Measurements from ENCODE around the gene MRM1.

DNA sequence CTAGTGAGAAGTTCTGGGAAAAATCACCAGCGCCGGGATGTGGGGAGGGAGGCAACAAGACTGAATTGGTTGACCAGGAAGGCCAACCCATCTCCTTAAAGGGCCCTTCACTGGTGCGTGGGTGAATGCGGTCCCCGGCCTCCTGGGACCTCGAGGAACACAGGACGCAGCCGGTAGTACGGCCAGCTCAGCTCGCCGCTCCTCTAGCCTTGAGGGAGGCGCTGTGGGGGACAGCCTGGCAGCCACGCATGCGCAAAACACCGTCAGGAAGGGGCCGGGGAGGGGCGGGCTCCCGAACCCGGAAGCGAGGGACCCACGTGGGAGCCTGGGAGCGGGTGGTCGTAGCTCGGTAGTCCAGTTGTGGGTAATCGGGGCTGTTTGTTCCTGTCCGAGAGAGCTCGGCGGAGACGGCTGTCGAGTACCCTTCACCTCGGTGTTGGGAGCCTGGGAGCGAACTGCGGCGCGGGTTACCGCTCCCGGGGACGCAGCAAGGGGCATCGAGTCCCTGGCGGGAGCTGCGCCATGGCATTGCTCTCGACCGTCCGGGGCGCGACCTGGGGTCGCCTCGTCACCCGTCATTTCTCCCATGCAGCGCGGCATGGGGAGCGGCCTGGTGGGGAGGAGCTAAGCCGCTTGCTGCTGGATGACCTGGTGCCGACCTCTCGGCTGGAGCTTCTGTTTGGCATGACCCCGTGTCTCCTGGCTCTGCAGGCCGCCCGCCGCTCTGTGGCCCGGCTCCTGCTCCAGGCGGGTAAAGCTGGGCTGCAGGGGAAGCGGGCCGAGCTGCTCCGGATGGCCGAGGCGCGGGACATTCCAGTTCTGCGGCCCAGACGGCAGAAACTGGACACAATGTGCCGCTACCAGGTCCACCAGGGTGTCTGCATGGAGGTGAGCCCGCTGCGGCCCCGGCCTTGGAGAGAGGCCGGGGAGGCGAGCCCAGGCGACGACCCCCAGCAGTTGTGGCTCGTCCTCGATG, at the start of gene MRM1:
TSS of gene MRM1 (plus strand) at position 295 of the 976 bp plus-strand sequence.
- PRO-cap: bidirectional peak, plus-strand start at position 295 of the sequence, minus-strand start at position 205 of the sequence; bidirectional peak, plus-strand start at position 671 of the sequence, minus-strand start at position 577 of the sequence

DNA sequence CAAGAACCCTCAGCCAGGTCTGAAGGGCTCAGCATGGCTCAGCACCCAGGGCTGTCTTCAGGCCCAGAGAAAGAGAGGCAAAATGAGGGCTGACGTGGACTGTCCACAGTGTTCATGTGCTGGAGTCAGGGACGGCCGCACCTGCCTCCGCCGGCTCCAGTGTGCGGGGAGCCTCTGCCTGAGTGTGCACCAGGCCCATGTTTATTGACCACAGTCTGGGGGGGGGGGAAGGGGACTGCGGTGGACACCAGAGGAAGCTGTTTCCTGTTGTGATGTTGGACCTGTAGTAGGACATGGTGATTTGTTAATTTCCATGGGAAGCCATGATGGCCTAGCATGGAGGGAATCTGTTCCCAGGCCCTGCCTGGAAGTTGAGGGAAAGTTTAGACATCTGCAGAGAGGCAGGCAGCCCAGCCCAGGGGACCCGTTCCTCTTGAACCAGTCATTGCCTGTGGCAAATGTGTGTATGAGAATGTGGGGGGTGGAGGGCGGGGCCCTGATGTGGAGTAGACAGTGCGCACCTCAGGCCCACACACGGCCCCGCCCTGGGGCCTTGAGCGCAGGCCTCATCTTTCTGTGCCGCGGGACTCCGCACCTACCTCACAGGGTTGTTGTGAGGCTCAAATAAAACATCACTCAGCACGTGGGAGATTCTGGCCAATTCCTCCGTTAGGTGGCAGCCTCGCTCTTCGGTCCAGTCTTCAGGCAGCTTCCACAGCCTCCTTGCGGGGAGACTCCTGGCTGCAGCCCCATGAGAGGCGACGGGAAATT, 7.1 kb downstream of the MRM1 start:
- PRO-cap: no peak

DNA sequence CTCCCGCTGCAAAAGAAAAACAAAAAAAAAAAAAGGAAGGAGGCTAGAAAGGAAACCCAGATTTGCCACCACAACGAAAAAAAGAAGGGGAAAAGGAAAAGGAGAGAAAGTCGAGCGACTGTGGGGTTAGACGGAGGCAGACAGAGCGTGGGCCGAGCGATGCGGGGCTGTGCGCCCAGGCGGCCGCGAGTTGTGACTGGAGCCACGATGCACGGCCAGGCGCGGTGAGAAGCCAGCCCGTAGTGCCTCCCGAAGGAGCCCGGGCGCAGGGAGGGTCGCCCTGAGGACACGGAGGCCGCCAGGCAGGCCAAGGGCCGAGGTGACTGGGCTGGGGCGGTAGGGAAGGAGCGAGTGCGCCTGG, 273 bp upstream of the LHX1 start:
- PRO-cap: no peak

- PRO-cap: no peak
Observed at GRCh38 chr17:36950067-36950471, 1.3 kb downstream of the AATF start.

- PRO-cap: no peak
Observed at GRCh38 chr17:37197481-37198279, 178.1 kb upstream of the C17orf78 start.

GRCh38 chr17:37456169-37456608, 33.5 kb upstream of the DUSP14 start:
- PRO-cap: no peak

DNA sequence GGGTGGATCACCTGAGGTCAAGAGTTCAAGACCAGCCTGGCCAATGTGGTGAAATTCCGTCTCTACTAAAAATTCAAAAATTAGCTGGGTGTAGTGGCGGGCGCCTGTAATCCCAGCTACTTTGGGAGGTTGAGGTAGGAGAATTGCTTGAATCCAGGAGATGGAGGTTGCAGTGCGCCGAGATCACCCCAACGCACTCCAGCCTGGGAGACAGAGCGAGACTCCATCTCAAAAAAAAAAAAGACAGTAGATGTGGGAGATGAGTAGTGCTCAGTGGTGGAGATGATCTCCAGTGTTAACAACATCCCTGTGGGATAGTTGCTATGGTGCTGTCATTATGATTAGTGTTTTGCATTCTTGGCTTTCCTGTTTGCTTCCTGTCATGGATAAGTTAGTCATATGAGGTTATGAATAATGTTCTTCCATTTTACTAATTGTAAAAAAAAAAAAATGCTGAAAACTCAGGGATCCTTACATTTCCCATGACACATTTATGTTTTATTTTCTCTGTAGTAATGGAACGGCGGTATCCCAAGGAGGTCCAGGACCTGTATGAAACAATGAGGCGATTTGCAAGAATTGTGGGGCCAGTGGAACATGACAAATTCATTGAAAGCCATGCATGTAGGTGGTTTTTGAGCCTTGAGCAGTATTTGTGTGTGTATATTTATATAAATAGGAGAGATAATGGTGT, 24.6 kb upstream of the DUSP14 start:
- PRO-cap: no peak

DNA sequence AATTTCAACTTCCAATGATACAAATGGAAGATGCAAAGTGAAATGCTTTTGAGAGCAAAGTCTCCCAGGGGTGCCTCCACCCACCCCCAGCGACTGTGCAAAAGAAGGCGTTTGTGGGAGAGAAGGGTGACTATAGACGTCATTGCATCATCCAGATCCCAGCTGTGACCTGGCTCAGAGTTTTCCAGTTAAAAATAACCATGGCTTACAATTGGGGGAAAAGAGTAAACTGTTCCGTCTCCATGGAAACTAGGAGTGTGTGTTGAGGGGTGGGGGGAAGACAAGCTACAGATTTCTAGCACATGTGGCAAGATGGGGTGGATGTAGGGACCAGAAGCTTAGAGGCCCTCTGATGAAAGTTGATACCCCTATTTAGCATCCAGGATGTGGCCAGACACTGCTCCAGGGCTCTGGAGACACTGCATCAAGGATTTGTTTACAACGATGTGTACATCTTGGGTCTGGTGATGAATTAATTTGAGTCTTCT, 6.4 kb upstream of the DUSP14 start:
- PRO-cap: no peak

- PRO-cap: no peak
Observed at GRCh38 chr17:37586381-37586614, 22.9 kb downstream of the SYNRG start.

- PRO-cap: no peak
Observed at GRCh38 chr17:37759040-37759807, 14.4 kb upstream of the HNF1B start.

- PRO-cap: no peak
Observed at GRCh38 chr17:37844494-37845100, 79.6 kb upstream of the TBC1D3K start.

DNA sequence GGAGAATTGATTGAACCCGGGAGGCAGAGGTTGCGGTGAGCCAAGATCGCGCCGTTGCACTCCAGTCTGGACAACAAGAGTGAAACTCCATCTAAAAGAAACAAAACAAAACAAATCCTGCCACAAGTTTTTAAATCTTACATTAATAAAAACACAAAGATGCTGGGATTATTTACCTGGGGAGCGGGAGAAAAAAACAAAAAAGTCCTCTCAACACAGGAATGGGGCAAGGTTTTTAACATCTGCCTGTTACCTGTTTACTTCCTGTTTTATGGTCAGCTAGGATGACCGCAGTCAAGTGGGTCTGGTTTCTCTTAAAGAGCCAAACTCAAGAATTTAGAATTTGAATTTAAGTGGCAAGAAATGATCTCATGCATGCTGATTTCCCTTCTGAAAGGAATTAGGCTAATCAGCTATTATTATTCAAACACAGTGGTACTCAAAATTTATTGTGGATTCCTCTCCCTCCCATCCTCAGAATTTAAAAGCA, 39.7 kb upstream of the TBC1D3K start:
- PRO-cap: no peak

DNA sequence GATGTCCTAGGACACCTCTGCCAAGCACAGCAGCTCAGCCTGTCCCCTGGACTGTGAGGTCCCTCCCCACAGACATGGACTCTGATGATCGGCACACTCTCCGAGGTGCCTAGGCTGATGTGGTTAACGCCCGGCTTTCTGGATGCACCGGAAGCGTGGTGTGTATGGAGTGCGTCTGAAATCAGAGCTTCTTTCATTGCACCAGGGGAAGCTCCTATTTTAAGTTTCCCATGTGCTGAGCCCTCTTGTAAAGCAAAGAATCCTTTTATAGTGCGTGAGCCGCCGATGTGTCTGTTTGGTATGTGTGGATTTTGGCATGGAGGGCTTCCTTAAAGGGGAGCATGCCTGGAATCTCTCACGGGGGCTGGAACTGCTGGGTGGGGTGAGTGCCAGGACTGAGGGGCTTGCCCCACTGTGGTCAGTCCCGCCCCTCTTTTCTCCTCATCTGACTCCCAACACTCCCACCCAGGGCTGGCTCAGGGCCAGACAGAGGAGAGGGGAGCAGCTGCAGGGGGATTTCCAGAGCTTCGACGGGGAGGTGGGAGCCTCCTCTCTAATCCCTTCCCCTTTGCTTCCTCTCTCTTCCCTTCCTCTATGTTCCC, 6.9 kb upstream of the ARHGAP23 start:
- PRO-cap: no peak

DNA sequence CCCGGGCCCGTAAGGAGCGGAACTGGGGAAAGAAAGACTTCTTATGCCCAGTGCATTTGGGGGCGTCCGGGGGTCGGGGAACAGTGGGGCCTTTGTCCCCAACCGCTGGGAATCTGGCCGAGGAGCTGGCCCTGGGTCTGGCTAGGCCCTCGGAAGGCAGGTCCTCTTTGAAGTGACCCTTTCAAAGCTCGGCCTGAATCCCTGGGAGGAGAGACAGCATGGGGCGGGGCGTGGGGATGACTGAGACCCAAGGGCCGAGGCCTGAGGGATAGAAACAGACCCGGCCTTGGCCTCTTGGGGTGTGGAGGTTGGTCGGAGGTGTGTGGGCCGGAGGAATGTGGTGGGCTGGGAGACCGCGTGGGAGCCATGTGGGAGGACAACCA, 6.0 kb downstream of the ARHGAP23 start:
- PRO-cap: no peak

DNA sequence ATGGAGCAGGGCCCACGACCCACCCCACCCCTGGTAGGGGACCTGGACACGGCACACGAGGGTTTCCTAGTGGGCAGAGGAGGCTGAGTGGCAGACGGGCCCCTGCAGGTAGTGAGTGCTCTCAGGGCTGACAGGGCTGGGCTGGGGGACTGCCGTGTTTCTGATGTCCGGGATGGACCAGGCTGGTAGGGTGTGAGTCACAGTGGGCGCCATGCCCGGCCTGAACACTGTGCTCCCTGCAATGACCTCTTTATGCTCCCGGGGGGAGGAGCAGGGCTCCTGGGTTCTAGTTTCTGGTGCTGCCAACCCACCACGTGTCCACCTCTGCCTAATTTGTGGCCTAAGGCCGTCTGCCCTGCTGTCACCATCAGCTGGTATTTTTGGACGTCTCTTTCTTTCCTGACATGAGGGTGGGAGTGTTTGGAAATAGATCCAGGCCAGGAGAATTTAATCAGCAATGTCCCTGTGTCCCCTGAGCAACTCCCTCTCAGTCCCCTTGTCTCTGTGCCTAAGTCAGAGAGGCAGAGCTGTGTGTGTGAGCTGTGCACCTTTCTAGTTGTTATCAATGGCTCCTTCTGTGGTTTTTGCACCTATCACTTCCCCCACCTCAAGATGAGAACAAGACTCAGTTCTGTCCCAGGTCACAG, 26.4 kb downstream of the ARHGAP23 start:
- PRO-cap: no peak

- PRO-cap: no peak
Observed at GRCh38 chr17:38455858-38456708, 27.8 kb downstream of the ARHGAP23 start.

- PRO-cap: no peak
Observed at GRCh38 chr17:38475291-38476418, 47.4 kb downstream of the ARHGAP23 start.

- PRO-cap: no peak
Observed at GRCh38 chr17:38584244-38585018, 21.3 kb downstream of the SRCIN1 start.

DNA sequence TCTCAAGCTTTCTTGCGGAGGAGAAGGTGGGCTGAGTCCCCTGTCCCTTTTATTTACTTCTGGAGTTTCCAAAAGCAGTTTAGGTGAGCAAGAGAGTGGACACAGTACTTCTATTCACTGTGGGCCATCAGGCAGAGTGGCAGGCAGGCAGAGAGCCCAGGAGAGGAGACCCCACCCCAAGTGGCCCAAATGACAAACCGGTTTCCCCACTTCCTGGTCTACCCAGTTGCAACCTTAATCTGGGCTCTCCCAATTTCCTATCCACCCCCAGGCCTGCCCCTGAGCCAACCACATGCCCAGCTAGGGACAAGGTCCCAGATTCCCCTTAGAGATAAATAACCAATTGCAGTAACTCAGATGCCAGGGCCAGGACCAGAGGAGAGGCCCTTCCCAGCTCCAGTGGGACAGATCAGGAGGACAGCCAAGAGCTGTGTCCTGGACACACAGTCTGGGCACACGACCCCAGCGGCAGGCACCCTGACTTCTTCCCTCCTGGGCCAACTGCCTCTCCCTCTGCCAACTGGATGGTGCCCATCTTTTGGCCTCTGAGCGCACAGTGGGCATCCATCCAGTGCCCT, 1.2 kb upstream of the SRCIN1 start:
- PRO-cap: bidirectional peak, plus-strand start at position 363 of the sequence, minus-strand start at position 228 of the sequence

DNA sequence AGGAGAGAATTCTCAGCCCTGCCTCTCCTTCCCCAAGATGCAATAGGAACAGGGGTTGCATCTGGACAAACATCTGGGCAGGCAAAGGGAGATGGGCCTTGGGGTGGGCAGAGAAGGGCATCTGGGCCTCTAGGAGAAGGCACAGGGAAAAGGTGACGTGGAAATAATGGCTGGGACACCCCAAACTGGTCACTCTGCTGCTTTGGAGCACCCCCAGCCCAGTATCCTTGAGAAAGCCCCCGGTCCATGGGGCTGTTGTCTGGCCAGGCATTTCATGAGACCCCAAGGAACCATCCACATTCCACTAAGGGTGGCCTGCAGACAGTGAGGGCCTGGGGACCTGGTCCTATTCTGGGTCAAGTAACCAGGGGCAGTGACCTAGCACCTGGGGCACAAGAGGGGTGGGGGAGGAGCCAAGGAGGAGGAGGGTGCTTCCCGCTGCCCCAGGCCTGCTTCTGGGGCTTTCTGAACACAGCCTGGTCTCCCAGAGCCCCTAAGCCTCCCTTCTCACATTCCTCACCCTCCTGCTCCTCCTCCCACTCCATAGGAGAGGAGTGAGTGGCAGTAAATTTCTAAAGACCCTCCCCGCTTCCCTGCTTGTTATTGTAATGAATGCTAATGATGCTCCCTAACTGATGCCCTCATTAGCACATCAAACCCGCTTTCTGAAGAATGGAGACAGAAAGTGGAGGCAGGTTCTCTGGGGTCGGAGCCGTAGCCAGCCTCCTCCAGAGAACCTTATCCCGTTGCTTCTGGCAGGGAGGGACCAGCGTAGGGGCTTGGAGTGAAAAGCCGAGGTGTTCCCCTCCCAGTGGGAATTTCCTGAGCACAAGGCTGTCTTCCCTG, 3.5 kb upstream of the SRCIN1 start:
- PRO-cap: no peak